ENCODE measurements around the genes CD33, SIGLECL1, SIGLEC10 and ZNF614.

DNA sequence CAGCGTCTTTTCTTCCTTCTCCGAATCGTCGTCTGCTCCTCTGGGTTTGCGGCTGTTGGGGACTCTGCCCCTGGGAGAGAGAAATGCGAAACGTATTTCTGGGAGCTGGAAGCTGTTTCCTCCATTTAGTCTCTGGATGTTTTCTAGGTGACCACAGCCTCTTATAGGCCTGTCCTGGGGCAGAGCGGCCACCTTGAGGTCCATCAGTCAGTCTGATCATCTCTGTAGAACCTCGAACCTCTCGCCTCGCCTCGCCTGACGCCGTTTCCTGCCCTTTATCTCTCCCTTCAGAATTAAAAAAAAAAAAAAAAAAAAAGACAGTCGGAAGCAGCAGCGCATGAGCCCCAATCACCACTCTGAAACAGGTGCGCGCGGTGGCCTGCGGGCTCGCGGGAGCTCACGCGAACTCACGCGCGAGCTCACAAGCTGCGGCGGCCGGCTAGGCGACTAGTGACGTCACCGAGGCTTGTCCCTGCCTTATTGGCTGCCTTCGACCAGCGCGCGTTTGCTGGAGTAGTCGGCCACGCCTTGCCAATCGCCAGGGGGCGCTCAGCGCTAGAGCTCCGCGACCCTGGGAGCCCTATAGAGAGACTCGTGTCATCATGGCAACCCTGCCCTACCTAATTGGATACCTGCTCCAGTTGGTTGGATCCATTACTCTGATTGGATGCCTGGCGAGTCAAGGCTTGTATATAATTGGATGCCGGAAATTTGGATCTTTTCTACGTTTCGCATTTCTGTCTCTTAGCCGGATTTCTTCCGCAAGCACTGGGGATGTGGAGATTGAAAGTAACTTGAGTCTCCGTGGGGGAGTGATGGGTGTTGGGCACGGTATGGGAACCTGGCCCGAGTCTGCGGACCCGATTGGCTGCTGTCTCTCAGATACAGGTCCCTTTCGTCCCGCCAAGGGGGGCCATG lies 31.7 kb downstream of the SYT3 start:
- PRO-cap = no peak

- PRO-cap = no peak
Observed at GRCh38 chr19:50679249-50679958, 30.2 kb downstream of the C19orf81 start.

GRCh38 chr19:50877207-50877892 lies 4.1 kb downstream of the KLK2 start:
- PRO-cap = no peak

DNA sequence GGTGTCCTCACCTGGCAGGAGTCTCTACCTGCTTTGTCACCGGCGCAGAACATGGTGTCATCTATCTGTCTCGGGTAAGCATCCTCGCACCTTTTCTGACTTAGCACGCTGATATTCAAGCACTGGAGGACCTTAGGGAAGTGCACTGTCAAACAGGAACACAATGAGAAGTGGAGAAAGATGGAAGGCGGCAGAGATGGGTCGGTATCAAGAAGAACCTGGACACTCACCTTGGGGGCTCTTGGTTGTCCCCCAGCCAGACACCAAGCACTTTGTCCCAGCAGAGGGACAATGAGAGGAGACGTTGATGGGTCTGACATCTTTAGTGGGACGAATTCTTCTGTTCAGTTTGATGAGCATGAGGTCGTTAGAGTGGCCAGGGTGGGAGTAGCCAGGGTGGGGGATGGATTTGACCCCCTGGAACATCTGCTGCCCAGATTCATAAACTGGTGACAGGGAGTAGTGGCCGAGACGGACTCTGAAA lies 4.2 kb downstream of the KLK5 start:
- PRO-cap = no peak

- PRO-cap = no peak
Observed at GRCh38 chr19:50975609-50976311, 6.4 kb upstream of the KLK6 start.

DNA sequence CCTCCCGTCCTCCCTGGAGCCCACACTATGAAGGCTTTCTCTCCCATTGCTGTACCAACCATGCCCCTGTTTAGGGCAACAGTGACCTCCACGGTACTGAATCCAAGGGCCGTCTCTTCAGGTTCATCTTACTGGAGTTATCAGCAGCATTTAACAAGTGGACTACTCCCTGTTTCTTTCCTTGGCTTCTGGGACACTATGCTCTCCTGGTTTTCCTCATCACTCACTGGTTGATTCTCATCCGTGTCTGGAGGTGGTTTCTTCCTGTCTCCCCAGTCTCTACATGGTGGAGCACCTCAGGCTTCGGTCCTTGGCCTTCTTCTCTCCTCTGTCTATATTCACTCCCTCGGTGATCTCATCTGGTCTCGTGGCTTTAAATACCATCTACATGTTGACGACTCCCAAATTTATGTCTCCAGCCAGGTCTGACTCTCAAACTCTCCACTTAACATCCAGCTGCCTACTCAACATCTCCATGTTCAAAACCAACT lies 4.3 kb upstream of the KLK13 start:
- PRO-cap = no peak

DNA sequence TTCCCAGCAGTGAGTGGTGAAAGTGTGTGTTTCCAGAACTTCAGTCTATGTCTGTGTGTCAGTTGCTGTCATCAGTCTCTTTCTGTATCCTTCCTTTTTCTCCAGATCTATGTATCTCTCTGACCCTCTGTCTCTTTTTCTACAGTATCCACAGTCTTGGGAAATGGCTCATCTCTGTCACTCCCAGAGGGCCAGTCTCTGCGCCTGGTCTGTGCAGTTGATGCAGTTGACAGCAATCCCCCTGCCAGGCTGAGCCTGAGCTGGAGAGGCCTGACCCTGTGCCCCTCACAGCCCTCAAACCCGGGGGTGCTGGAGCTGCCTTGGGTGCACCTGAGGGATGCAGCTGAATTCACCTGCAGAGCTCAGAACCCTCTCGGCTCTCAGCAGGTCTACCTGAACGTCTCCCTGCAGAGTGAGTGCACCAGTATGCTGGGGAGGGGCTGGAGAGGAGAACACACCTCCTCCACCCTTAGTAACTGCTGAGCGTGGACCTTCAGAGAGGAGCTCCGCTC lies 2.2 kb downstream of the SIGLEC9 start:
- PRO-cap = no peak

DNA sequence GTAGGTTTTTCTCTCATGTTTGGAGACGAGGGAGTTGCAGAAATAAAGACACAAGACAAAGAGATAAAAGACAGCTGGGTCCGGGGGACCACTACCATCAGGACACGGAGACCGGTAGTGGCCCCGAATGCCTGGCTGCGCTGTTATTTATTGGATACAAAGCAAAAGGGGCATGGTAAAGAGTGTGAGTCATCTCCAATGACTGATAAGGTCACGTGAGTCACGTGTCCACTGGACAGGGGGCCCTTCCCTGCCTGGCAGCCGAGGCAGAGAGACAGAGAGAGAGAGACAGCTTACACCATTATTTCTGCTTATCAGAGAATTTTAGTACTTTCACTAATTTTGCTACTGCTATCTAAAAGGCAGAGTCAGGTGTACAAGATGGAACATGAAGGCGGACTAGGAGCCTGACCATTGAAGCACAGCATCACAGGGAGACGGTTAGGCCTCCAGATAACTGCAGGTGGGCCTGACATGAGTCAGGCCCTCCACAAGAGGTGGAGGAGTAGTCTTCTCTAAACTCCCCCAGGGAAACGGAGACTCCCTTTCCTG lies 26.8 kb downstream of the SIGLEC7 start:
- PRO-cap = no peak

DNA sequence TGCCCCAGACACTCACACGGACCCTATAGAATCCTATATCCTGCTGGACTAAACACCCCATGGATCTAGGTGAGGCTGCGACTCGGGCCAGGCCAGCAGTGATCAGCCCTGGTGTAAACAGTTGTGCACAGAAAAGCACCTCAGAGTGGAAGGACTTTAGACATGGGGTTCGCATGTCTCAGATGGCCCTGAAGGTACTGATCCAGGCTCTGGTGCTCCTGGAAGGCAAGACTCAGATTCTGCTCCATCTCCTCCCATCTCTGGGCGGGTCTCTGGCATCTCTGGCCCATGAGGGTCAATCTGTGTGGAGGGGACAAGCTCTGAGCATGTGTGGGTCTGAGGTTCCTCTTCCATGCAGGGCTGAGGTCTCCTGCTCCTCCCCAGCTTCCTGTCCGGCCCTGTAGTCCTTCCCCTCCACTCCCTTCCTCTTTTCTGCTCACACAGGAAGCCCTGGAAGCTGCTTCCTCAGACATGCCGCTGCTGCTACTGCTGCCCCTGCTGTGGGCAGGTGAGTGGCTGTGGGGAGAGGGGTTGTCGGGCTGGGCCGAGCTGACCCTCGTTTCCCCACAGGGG lies at the start of gene CD33:
CD33 (plus strand) TSS at position 433 of the 573 bp plus-strand sequence.
- PRO-cap = no peak

- PRO-cap = no peak
Observed at GRCh38 chr19:51250942-51251501, at the start of gene SIGLECL1. SIGLECL1 (plus strand) TSS chr19:51251080.

GRCh38 chr19:51354692-51355361 lies 11.4 kb downstream of the ETFB start:
- PRO-cap = no peak

GRCh38 chr19:51417029-51418171 lies at the start of gene SIGLEC10:
SIGLEC10 (minus strand) TSS chr19:51417642.
- PRO-cap = bidirectional peak, plus-strand start at chr19:51417719, minus-strand start at chr19:51417585

- PRO-cap = bidirectional peak, plus-strand start at chr19:51690992, minus-strand start at chr19:51690843
Observed at GRCh38 chr19:51690709-51691647, 2.2 kb upstream of the SPACA6 start.

GRCh38 chr19:51694262-51694569 lies 1.1 kb downstream of the SPACA6 start:
- PRO-cap = no peak

- PRO-cap = bidirectional peak, plus-strand start at chr19:51704011, minus-strand start at chr19:51703900; bidirectional peak, plus-strand start at chr19:51704333, minus-strand start at chr19:51704140
Observed at GRCh38 chr19:51703567-51704454, 10.7 kb downstream of the SPACA6 start.

GRCh38 chr19:51719123-51720205 lies 4.3 kb downstream of the HAS1 start:
- PRO-cap = no peak

DNA sequence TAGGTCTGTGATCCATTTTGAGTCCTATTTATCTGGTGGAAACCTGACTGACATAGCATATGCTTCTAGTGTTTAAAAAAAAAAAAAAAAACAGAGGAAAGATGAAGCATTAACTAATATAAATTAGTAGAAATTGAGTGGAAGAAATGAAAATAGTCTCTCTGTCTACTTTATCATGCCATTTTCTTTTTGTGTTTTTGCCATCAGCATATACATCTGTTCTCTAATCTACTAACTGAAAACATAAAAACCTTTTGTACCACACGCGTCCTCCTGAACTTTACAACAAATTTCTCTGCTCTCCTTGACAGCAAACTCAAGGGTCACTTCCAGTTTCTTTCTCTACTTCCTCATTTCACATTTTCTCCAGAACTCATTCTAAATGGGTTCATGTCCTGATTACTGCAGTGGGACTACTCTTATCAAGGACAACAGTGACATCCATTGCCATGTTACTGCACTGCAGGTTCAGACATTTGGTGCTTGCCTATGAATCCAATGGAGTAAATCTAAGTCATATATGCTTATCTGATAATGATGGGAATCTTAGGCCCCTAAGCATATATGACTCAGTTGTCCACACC lies 35.2 kb downstream of the FPR3 start:
- PRO-cap = no peak

GRCh38 chr19:51896389-51897174 lies 8.2 kb downstream of the ZNF649 start:
- PRO-cap = no peak

DNA sequence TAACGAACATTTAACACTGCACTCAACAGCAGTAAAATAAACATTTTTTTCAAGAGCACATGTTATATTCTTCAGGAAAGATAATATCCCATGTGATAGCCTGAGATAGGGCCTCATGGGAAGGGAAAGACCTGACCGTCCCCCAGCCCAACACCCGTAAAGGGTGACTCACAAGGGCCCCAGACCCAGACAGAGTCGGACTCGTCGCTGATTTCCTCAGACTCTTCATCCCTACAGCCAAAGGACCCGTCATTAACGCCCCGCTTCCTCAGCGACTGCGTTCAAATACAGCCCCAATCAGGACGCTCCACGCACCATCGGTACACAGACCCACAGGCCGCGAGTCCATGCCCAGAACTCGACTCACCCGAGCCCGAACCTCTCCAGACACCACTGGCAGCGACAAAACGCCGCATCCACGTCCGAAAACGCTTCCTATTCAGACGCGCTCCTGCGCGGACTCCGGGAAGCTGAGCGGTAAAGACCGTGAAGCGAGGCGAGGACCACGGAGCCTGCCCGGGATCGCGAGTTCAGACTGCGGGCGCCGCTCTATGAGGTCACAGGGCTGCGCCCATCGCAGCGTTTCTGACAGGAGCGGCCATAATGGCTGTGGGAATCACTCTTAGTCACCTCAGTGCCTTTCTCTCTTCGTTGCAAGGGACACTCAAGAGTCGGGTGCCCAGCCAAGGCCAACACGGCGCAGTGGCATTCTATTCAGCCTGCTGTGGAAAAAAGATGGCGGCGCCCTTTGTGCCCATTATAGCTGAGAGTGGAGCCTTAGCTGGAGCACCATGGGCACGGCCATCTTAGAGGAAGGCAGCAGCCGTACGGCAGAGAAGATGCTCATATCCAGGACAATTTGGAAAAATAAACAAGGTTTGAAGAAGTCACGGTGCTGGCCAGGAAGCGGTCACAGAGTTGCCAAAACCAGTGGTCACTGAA lies at the start of gene ZNF614:
ZNF614 (minus strand) TSS at position 505 of the 942 bp plus-strand sequence.
- PRO-cap = bidirectional peak, plus-strand start at position 731 of the sequence, minus-strand start at position 464 of the sequence

DNA sequence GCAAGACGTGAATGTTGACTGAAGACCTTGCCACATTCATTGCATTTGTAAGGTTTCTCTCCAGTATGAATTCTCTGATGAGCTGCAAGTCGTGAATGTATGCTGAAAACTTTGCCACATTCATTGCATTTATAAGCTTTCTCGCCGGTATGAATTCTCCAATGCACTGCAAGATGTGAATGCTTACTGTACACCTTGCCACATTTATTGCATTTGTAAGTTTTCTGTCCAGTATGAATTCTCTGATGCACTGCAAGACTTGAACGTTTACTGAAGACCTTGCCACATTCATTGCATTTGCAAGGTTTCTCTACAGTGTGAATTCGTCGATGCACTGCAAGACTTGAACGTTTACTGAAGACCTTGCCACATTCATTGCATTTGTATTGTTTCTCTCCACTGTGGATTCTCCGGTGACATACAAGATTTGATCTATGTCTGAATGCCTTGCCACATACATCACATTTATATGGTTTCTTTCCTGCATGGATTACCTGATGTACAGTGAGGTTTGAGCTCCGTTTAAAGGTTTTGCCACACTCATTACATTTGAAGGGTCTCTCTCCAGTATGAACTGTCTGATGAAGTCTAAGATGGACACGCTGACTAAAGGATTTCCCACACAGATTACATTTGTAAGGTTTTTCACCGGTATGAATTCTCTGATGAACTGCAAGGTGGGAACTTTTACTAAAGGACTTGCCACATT lies 20.2 kb upstream of the ZNF841 start:
- PRO-cap = no peak

Data from ileum (tissue), 1 donor.